NB4 (cell line): ENCODE data around the genes LCE3D, LCE3B, LCE2A, LCE4A, PGLYRP3, S100A3 and SNAPIN.

- RRBS: no CpG with 5 or more reads among the region's 38 CpGs
Observed at GRCh38 chr1:152110925-152111367, 4.3 kb downstream of the TCHH start.

DNA sequence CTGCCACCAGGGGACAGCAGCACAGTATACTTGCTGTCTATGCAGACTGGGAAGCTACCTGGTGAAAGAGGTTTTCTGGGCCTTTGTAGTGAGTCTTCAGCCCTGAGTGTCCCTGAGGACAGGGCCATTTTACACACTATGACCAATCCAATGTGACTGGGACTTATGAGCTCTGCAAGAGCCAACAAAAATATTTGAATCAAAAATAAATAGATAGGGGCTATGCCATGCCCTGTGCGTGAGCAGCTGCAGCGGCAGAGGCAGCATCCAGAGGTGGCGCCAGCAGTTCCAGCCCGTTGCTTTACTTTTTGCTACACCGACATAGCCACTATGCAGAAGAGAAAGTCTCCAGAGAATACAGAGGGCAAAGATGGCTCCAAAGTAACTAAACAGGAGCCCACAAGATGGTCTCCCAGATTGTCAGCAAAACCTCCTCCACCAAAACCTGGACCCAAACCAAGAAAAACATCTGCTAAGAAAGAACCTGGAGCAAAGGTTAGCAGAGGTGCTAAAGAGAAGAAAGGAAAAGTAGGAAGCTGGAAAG, 14.7 kb downstream of the CRNN start:
- RRBS: no CpG with 5 or more reads among the region's 5 CpGs

GRCh38 chr1:152409727-152411197, 3.8 kb downstream of the CRNN start:
- RRBS: no CpG with 5 or more reads among the region's 19 CpGs

- RRBS: no CpG with 5 or more reads among the region's 5 CpGs
Observed at GRCh38 chr1:152580304-152580790, at the start of gene LCE3D. Gene LCE3D (minus strand): TSS chr1:152580516.

DNA sequence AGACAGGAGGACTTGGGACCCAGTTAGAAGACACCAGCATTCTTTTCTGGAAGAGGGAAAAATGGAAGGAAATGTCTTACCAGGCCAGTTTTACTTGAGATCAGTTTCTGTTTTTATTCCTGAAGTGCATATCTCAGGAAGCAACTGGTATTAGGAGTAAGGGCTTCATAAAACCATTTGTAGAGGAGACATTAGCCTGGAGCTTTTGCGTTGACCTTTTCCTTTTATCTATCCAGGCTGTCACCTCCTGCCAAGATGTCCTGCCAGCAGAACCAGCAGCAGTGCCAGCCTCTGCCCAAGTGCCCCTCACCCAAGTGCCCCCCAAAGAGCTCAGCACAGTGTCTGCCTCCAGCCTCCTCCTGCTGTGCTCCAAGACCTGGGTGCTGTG, at the start of gene LCE3B:
TSS of gene LCE3B (plus strand) at position 256 of the 388 bp plus-strand sequence.
- RRBS: no CpG with 5 or more reads among the region's 1 CpG

DNA sequence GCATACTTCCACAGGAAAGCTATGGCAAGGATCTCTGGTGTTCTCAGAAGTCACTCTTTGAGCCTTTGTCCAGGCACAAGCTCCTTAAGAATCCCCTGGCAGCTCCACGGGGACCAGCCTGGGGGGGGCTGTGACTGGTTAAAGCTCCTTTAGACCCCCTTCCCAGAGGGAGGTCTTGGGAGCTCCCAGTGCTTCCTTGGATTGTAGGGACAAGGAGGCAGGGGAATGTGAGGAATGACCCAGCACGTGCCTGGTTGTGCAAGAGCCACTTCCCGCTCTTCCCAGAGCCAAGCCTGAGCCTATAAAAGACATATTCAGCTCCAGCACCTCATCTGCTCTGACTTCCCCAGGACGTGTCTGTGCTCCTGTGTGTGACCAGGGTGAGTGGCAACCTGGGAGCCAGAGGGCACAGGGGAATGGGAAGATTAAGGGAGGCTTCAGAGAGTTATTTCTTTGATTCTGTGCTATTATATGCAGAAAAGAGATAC, at the start of gene LCE2A:
TSS of gene LCE2A (plus strand) at position 331 of the 488 bp plus-strand sequence.
- RRBS: no CpG with 5 or more reads among the region's 4 CpGs

DNA sequence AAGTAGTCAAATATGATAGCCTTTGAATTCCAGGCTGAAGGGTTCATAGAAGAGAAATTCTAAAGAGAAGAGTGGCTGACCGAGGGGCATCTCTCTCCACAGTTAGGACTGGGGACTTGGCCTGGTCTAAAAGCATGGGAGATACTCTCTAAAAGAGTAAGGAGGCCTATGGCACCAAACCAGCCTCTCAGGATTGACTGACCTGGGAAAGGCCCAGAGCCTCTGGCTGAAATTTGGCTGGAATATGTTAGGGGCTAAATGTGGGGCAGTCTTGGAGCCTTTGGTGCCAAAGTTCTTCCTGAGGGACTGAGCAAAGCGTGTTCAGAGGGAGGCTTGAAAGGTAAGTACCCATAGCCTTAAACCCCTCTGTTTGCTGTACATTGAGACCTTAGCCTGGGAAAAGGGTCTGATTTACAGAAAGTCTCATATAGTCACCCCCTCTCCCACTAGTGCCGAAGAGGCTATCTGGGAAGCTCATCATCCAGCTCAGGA, at the start of gene LCE4A:
TSS of gene LCE4A (plus strand) at position 451 of the 492 bp plus-strand sequence.
- RRBS: no CpG with 5 or more reads among the region's 3 CpGs

- RRBS: no CpG with 5 or more reads among the region's 2 CpGs
Observed at GRCh38 chr1:153312827-153313129, at the start of gene PGLYRP3. Gene PGLYRP3 (minus strand): TSS chr1:153312952.

DNA sequence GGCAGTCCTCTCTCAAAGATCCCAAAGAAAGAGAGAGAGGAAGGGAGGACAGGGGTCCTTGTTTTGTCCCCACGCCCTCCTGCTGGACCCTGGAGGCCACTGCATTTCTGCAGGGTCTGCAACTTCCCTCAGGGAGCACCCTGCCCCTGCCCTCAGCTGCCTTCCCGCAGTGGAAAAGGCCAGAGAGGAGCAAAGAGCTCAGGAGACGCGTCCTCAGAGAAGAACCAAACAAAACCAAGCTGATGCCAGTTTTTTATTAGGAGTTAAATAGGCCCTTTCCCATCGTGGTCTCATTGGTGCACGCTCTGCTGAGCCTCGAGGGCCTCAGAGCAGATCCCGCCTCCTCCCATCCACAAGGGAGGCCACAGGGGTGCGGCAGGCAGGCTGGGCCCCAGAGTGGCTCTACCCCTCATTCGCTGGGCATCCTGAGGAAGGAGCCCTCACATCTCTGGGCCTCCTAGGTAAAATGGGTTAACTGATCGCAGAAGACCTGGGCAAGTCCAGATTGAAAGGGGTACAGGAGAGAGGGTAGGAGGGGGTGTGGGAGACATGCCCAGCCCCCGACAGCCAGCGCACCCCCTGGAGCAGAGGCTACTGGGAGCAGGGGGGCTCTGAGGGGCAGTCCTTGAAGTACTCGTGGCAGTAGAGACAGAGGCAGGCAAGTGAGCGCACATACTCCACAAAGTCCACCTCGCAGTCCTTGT, 1.6 kb upstream of the S100A4 start:
- RRBS: no CpG with 5 or more reads among the region's 16 CpGs

DNA sequence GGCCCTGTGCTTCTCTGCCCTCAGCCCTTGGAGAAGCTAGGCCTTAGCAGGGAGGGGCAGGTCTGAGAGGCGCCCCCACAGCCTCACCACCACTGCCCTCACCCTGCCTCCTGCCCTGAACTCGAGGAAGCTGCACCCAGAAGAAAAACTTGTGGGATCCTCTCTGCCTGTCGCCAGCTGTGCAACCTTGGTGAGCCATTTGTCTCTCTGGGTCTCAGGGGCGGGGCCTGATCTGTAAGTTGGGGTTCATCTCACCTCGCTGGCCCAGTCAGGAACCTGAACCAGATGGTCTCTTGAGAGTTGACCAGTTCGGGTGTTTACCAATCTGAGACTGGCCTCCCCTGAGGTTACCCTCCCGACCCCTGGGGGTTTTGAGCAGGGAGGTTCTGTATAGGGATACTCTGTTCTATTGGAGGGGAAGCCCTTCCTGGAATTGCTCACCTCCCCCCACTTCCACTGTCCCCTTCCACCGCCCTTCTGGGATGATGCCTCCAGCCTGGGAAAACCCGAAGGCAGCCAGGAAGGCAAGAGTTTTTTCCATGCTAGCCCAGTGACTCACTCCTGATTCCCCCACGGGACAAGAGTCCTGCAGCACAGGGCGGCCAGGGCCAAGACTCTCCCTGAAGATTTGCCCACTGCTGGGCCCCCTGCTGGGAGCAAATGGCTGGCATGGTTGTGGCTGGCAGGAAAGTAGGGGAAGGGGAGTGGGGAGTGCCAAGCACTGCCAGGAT, at the start of gene S100A3:
TSS of gene S100A3 (minus strand) at position 333 of the 731 bp plus-strand sequence.
- RRBS: no CpG with 5 or more reads among the region's 11 CpGs

DNA sequence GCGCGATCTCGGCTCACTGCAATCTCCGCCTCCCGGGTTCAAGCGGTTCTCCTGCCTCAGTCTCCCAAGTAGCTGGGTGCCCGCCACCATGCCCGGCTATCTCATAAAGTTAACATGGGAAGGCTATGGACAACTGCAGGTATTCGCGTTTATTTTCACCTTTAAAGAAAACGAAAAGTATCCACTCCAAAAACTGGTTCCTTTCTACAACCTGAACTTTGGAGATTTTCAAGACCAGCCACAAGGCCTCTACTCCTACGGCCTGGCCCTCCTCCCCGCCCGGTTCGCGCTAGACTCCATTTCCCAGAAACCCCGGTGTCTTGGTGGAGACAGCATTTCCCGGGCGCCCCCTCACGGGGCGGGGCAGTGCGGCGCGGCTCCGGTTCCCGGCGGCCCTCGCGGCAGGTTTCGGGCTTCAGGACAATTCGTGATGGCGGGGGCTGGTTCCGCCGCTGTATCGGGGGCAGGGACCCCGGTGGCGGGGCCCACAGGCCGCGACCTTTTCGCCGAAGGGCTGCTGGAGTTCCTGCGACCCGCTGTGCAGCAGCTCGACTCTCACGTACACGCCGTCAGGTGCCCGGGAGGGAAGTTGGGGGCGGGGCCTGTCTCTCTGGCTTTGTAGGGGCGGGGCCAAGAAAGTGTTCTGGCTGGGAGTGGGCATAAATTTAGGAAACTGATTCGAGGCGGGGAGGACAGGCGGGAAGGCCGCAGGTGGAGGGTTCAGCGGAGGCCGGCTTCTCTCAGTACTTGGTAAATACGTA, at the start of gene SNAPIN:
TSS of gene SNAPIN (plus strand) at position 390 of the 761 bp plus-strand sequence.
- RRBS: 1% methylated on average over 29 of the region's 57 CpGs

DNA sequence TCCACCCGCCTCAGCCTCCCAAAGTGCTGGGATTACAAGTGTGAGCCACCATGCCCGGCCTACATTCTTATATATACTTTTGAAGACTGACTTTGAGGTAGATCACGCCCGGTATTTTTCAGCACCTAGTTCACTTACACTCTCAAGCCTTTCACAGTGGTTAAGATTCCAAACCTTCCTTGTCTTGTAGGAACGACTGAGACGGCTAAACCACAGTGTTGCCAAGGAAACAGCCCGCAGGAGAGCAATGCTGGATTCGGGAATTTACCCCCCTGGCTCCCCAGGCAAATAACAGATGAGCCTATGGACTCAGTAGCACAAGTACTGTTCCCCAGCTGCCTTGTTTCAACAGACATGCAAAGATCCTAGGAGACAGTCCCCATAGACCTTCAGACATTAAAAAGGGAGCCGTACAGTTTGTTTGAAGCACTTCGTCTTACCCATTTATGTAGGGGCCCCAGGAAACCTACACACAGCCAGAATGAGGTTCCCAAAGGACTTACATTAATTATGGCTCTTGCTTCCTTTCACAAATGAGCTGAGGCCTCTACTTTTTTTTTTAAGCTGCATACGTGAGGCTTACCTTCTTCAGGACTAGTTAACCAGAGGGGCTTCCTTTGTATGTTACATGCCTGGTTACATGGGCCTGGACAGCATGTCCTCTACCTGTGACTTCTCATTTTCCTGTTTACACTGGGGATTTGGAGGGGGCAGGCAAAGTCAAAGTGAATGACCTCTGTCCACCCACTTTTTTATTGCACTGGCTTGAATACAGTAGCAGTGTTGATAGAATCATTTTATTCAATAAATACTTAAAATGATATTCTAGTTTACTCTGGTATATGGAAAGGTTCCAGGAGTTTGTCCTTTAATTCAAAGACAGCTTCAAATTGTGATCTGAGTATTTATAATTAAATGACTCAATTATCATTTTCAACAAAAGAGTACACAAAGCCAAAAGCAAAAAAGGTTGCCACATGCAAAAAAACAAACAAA, 2.8 kb downstream of the SNAPIN start:
- RRBS: no CpG with 5 or more reads among the region's 11 CpGs

GRCh38 chr1:153662006-153662869, 3.7 kb downstream of the SNAPIN start:
- RRBS: no CpG with 5 or more reads among the region's 4 CpGs

DNA sequence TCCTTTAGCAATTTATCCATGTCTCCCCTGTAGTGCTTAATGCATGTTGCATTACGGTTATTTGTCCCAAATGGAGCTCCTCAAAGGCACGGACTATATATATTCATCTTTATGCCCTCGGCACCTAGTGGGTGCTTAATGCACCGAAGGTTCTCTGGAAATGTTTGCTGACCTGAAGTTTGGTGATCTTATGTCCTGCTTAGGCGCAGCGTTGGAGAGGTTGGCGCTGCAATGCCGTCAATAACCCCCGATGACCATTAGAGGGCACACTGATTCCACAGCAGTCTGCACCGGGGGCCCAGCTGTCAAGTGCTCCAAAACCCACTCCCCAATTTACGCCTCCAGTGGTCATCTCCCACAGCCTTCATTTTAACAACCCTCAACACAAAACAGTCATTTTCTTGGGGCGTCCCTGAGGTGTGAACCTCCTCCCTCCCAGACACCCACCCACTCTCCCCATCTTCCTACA, 848 bp upstream of the NPR1 start:
- RRBS: no CpG with 5 or more reads among the region's 12 CpGs

DNA sequence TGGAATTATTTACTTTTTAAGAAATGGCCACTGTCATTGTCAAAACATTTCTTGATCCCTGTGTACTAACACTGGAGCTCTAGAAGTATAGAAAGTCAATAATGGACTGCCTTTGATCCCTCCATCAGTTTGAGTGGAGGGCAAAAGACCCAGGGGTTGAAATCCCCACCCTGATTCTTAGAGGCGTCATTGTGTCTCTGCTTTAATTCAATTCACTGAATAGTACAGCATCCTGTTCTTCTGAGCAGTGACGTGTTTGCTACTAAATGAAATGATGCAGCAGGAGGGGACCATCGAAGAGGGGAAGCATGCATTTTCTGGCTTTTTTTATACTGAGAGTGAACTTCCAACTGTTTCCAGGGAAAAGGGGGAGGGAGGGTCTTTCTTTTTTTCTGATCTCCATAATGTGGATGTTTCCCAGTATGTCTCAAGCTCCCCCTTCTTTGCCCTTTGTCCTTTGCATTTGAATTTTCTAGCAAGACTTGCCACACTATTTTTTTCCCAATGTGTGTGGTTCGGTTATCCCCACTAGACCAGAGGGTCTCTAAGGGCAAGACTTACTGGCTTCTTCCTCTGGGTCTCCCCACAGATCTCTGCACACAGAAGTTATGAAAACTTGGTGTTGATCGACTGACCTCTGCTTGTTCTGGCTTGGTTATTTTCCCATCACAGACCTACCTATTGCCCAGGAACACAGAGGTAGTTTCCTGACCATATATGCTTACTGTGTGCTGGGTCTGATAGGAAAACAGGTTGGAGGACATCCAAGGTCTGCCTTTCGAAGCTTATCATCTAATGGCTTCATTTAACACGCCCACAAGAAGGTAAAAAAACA, 2.7 kb downstream of the INTS3 start:
- RRBS: no CpG with 5 or more reads among the region's 7 CpGs

- RRBS: 94% methylated on average over 2 of the region's 21 CpGs
Observed at GRCh38 chr1:153777495-153778265, 2.5 kb downstream of the SLC27A3 start.

GRCh38 chr1:153782976-153784182, 8.2 kb downstream of the SLC27A3 start:
- RRBS: under 1% methylated on average over 36 of the region's 64 CpGs

- RRBS: no CpG with 5 or more reads among the region's 1 CpG
Observed at GRCh38 chr1:153984288-153984650, 1.9 kb downstream of the RAB13 start.

DNA sequence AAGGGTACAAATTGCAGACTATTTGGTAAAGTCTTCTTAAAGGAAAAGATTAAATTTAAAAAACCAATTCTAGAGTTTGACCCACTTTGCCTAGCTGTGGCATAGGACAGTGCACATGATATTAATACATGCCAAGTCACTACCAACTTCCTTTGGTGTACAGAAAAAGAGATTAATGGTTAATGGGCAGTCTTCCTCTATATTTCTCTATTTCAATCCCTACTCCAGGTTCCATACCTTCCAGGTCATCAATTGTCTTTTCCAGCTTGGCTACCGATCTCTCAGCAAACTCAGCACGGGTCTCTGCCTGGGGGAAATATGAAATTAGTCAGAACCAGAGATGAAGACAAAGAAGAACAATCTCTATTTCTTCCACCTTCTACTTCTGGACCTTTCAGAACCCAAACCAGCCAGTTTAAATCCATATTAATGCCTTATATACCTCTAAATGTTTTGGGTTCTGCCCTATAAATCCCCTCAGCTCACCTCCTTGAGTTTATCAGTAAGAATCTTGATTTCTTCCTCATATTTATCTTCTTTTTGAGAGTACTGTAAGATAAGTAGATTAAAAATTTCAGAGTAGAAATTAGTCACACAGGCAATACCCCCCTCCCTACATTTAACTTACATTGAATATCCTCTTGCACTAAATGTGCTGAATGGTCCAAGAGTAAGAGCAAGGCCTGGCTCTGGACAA, 21.6 kb downstream of the TPM3 start:
- RRBS: no CpG with 5 or more reads among the region's 2 CpGs